Skeletal muscle tissue (tissue), 7 donors: ENCODE data around the genes DES and EPHA4.

GRCh38 chr2:219378473-219378747, 9.3 kb downstream of the DNPEP start:
- PRO-cap, 3 experiments, result peak in 2 of 3 experiments; most common minus-strand start chr2:219378568 (in 1)
- RAMPAGE, long total RNA, result no peak
- RRBS, 2 experiments, result no CpG with 5 or more reads among the region's 5 CpGs

DNA sequence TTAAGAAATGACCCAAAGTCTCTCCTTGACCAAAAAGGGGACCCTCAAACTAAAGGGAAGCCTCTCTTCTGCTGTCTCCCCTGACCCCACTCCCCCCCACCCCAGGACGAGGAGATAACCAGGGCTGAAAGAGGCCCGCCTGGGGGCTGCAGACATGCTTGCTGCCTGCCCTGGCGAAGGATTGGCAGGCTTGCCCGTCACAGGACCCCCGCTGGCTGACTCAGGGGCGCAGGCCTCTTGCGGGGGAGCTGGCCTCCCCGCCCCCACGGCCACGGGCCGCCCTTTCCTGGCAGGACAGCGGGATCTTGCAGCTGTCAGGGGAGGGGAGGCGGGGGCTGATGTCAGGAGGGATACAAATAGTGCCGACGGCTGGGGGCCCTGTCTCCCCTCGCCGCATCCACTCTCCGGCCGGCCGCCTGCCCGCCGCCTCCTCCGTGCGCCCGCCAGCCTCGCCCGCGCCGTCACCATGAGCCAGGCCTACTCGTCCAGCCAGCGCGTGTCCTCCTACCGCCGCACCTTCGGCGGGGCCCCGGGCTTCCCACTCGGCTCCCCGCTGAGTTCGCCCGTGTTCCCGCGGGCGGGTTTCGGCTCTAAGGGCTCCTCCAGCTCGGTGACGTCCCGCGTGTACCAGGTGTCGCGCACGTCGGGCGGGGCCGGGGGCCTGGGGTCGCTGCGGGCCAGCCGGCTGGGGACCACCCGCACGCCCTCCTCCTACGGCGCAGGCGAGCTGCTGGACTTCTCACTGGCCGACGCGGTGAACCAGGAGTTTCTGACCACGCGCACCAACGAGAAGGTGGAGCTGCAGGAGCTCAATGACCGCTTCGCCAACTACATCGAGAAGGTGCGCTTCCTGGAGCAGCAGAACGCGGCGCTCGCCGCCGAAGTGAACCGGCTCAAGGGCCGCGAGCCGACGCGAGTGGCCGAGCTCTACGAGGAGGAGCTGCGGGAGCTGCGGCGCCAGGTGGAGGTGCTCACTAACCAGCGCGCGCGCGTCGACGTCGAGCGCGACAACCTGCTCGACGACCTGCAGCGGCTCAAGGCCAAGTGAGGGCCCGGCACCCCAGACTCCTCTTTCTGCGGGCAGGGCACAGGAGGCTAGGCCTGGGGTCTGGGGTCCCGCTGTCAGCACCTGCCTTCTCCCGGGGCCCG, at the start of gene DES:
TSS of gene DES (plus strand) at position 381 of the 1,149 bp plus-strand sequence.
- PRO-cap, 3 experiments, result peak in 3 of 3 experiments; most common plus-strand start position 381 of the sequence (in 2); most common minus-strand start position 192 of the sequence (in 2)
- RAMPAGE, long total RNA, result no peak
- RRBS, 2 experiments, result 5 to 7% methylated on average over 13 to 20 of the region's 108 CpGs

DNA sequence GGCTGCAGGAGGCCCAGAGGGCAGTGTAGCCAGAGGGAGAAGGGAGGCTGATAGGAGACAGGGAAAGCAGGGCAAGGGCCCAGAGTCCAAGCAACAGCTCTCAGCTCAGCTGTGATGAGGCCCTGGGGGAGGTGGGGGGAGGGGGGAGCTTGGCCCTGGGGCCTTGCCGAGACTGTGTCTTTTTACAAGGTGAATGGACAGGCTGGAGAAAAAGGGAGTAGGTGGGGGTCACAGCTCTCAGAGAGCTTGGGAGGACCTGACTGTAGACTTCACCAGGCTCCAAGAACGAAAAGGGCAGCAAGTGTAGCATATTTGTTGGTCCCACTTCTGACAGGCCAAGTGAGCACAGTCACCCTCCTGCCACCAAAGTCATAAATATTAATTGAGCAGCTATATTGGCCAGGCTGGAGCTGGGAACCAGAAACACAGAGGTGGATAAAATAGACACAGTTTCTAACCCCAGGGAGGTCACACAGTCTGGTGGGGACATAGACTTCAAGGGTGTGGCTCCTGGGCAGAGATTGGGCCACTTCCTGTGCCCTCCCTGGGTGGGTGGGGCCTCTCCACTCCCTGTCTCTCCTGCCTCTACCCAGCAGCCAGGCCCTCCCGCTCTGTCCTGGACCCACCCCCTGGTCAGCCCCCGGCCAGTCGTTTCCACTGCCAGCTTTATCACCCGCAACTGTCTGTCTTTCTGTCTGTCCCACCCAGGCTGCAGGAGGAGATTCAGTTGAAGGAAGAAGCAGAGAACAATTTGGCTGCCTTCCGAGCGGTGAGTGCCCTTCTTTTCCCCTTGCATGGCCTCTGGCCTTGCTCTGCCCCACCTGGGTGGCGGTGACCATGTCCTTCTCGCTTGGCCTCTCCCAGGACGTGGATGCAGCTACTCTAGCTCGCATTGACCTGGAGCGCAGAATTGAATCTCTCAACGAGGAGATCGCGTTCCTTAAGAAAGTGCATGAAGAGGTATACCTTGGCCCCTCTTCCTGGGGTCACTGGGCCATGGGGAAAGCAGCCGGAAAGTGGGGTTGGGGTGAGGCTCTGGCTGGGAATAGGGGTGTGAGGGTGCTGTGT, 1.5 kb downstream of the DES start:
- PRO-cap, 3 experiments, result peak in 2 of 3 experiments; most common plus-strand start position 698 of the sequence (in 2); most common minus-strand start position 509 of the sequence (in 2)
- RAMPAGE, long total RNA, result start-site peak on the plus strand centred at position 732 of the sequence, 76 bp wide, 166 and 115 reads in 2 replicates
- RRBS, 2 experiments, result no CpG with 5 or more reads among the region's 17 CpGs

DNA sequence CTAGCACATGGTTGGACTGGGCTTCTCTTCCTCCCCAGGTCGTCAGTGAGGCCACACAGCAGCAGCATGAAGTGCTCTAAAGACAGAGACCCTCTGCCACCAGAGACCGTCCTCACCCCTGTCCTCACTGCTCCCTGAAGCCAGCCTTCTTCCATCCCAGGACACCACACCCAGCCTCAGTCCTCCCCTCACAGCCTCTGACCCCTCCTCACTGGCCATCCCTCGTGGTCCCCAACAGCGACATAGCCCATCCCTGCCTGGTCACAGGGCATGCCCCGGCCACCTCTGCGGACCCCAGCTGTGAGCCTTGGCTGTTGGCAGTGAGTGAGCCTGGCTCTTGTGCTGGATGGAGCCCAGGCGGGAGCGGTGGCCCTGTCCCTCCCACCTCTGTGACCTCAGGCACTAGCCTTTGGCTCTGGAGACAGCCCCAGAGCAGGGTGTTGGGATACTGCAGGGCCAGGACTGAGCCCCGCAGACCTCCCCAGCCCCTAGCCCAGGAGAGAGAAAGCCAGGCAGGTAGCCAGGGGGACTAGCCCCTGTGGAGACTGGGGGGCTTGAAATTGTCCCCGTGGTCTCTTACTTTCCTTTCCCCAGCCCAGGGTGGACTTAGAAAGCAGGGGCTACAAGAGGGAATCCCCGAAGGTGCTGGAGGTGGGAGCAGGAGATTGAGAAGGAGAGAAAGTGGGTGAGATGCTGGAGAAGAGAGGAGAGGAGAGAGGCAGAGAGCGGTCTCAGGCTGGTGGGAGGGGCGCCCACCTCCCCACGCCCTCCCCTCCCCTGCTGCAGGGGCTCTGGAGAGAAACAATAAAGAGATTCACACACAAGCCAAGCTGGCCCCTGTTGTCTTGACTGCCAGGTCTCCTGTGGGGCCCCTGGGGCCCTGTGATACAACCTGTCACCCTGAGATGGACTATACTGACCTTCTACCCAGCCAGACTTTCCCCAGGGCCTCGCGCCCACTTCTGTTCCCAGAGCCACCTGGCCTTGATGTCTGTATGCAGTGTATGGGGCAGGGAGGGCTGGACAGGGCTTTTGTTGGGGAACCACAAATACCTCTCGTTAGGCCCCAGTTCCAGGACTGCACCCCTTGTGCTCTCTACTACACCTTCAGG, 8.1 kb downstream of the DES start:
- PRO-cap, 3 experiments, result peak in 1 of 3 experiments; most common plus-strand start position 638 of the sequence (in 1)
- RAMPAGE, long total RNA, result start-site peak on the plus strand centred at position 392 of the sequence, 359 bp wide, 1,141 and 989 reads in 2 replicates
- RRBS, 2 experiments, result no CpG with 5 or more reads among the region's 17 CpGs

DNA sequence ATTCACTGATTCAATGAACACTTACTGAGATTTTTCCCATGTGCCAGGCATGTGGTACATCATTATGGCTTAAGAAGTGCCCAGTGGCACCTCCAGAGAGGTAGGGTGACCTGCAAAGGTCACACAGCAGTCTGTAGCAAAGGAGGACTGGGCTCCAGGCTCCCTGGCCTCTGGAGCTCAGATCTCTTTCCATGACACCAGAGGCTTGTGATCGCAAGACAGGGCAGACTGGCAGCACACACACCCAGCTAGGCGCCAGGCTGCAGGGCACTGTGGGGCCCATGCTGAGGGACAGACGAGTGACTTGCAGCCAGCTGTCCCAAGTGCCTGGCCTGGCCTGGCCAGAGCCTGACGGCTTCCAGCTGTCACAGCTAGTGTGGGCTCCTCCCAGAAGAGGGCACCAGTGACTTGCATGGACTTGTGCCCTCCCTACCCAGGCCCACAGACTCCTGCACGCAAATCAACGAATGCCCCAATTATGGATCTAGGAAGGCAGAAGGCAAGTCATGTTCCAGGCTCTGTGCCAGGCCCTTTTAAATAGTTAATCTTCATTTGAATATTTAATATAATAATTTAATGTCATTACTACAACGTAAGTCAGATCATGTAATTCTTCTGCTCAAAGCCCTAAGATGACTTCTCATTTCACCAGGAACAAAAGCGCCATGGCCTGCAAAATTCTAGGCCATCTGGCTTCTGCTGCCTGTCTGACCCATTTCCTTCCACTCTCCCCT, 3.9 kb upstream of the SPEG start:
- PRO-cap, 3 experiments, result no peak in any of the 3 experiments
- RAMPAGE, long total RNA, result no peak
- RRBS, 2 experiments, result no CpG with 5 or more reads among the region's 8 CpGs

GRCh38 chr2:219495501-219495874, 443 bp upstream of the SPEGNB start:
- PRO-cap, 3 experiments, result no peak in any of the 3 experiments
- RAMPAGE, long total RNA, result no peak
- RRBS, 2 experiments, result no CpG with 5 or more reads among the region's 6 CpGs

DNA sequence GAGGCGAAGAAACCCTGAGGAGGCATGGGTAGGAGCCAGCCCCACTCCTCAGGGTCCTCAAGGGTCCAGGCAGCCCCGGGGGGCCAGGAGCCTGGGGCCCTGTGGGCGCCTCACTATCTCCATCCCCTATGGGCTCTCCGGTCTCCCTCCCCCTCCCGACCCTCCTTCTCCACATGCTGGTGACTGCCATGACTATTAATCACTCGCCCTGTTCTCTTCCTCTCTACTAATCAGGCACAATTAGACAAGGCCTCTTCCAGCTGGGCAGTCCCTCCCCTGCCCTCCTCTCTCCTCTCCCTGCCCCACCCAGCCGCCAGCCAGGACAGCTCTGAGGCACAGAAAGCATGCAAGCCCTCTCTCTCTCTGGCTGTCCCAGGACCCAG, 5.7 kb downstream of the ASIC4 start:
- PRO-cap, 3 experiments, result no peak in any of the 3 experiments
- RAMPAGE, long total RNA, result no peak
- RRBS, 2 experiments, result 71 to 77% methylated on average over 3 of the region's 7 CpGs

GRCh38 chr2:219566703-219567214, 4.6 kb downstream of the OBSL1 start:
- PRO-cap, 3 experiments, result no peak in any of the 3 experiments
- RAMPAGE, long total RNA, result no peak
- RRBS, 2 experiments, result 91 to 100% methylated on average over 3 to 5 of the region's 16 CpGs

DNA sequence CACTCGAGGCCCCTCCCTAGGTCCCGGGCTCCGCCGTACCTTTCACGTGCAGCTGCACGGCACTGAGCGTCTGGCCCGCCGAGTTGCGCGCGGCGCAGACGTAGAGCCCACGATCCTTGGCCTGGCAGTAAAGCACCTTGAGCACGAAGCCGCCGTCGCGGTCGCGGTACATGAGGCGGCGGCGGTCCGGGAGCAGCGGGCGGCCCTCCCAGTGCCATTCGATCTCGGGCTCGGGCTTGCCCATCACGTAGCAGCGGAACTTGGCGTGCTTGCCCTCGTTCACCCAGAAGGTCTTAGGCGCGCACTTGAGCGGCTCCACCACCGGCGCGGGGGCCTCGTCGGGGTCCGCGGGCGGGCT, 1.2 kb downstream of the OBSL1 start:
- PRO-cap, 3 experiments, result peak in 1 of 3 experiments; most common plus-strand start position 286 of the sequence (in 1)
- RAMPAGE, long total RNA, result no peak
- RRBS, 2 experiments, result 6% methylated on average over 8 to 15 of the region's 46 CpGs

- PRO-cap, 3 experiments, result no peak in any of the 3 experiments
- RAMPAGE, long total RNA, result no peak
- RRBS, 2 experiments, result no CpG with 5 or more reads among the region's 9 CpGs
These were observed 5.0 kb upstream of the STK11IP start for GRCh38 chr2:219592644-219593134.

DNA sequence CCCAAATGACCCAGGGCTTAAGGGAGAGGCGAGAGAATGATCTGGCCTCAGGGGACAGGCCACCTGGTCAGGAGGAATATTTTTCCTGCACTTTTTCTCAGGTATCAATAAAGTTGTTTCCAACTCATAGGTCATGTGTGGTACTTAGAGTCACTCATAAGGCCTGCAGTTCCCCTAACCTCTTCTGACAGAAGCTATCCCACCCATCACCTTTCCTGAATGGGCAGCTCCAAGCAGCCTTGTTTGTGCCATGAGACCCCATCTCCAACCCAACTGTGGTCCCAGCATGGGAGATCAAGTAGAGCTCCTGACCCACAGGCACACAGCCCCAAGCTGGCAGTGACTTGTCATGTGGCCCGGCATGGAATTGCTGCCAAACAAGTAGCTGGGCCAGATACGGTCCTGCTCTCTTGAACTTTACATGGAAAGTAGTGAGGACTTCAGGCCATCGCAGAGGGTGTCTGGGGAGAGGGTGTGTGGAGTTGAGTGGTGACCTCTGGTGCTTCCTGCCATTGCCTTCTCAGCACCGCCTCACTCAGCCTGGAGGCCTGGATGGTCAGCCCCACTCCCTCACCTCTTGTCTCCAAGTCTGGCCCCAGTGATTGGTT, 11.0 kb upstream of the SLC4A3 start:
- PRO-cap, 3 experiments, result no peak in any of the 3 experiments
- RAMPAGE, long total RNA, result no peak
- RRBS, 2 experiments, result no CpG with 5 or more reads among the region's 5 CpGs

DNA sequence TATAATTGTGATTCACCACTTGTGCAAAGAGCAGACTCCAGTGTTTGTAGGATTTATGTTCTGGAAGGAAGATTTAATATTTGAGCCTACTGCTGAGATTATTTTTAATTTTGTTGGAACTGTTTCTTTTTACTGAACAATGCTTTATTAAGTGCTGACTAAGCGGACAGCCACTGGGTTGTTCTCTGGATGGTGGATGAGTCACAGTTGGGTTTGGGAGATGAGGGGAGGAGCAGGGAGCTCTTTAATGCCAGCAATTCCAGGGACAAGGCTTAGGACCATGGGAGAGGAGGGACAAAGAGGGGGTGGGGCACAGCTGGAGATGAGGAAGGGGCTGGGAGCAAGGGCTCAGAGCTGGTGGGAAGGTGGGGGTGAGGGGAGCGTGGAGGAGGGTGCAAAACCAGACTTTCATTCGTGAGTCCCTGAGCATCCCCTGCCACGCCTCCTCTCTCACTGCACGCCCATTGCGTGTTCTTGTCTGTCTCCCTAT, 18.2 kb downstream of the SLC4A3 start:
- PRO-cap, 3 experiments, result no peak in any of the 3 experiments
- RAMPAGE, long total RNA, result no peak
- RRBS, 2 experiments, result no CpG with 5 or more reads among the region's 6 CpGs

DNA sequence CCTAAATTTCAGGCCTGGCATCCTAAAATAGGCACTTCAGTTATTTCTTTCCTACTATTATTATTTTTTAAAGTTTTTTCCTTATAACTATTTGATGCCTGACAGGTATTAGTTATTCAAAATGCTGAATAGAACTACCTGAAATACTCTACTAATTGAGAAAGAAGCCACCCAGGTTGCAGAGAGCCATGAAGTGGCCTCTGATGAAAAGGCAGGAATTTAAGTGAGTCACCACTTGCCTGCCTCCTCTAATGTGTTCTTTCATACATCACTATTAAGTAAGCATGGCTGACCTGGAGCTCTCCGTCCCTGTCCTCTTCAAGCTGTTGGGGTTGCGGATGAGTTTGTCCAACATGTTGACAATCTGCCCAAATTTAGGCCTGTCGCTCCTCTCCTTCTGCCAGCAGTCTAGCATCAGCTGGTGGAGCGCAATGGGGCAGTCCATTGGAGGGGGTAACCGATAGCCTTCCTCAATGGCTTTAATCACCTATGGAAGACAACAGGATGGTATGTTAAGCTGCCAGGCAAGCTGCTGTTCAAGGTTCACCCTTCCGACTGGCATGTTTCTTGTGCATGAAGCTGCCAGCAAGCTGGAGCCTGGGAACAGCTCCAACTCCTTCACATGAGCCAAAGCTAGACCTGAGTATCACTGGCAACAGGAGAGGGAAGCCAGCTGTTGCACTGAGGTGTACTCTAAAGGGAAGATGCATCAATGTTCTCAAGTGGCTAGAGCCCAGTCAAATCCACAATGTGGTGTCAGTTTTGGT, 142.3 kb downstream of the EPHA4 start:
- PRO-cap, 3 experiments, result no peak in any of the 3 experiments
- RAMPAGE, long total RNA, result no peak
- RRBS, 2 experiments, result no CpG with 5 or more reads among the region's 6 CpGs

DNA sequence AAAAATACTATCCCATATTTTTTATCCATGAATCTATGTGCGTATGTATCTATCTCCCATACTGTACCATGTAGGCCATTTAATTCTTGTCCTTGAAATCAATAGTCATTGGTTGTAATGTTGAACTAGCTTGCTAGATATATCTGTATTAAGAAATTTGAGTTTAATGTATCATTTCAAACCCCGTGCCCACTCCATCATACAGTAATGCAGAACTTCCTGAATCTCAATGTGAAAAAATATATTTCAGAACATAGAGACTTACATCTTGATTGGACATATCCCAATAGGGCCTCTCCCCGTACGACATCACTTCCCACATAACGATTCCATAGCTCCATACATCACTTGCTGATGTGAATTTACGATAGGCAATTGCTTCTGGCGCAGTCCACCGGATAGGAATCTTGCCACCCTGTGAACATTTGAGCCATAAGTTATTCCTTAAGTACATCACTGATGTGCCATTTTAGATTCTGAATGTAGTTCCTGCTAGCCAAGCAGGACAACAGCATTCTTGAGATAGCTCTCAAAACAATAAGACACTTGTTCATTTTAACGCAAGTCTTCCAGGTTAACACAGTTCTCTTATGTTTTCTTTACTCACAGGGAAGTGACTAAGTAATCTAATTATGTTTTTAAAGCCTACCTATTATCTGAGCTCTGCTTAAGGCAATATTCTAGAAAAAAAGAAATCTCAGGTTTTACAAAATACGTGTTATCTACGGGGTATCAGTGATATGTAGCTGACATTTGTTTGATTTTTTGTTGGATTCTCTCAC, 138.0 kb downstream of the EPHA4 start:
- PRO-cap, 3 experiments, result no peak in any of the 3 experiments
- RAMPAGE, long total RNA, result no peak
- RRBS, 2 experiments, result no CpG with 5 or more reads among the region's 11 CpGs

GRCh38 chr2:221455304-221455822, 116.7 kb downstream of the EPHA4 start:
- PRO-cap, 3 experiments, result no peak in any of the 3 experiments
- RAMPAGE, long total RNA, result no peak
- RRBS, 2 experiments, result 86 to 91% methylated on average over 2 of the region's 7 CpGs

GRCh38 chr2:221572063-221572368, at the start of gene EPHA4:
EPHA4 (minus strand) TSS chr2:221572304.
- PRO-cap, 3 experiments, result peak in 3 of 3 experiments; most common minus-strand start chr2:221572296 (in 2)
- RAMPAGE, long total RNA, result no peak
- RRBS, 2 experiments, result 3 to 6% methylated on average over 6 of the region's 24 CpGs

DNA sequence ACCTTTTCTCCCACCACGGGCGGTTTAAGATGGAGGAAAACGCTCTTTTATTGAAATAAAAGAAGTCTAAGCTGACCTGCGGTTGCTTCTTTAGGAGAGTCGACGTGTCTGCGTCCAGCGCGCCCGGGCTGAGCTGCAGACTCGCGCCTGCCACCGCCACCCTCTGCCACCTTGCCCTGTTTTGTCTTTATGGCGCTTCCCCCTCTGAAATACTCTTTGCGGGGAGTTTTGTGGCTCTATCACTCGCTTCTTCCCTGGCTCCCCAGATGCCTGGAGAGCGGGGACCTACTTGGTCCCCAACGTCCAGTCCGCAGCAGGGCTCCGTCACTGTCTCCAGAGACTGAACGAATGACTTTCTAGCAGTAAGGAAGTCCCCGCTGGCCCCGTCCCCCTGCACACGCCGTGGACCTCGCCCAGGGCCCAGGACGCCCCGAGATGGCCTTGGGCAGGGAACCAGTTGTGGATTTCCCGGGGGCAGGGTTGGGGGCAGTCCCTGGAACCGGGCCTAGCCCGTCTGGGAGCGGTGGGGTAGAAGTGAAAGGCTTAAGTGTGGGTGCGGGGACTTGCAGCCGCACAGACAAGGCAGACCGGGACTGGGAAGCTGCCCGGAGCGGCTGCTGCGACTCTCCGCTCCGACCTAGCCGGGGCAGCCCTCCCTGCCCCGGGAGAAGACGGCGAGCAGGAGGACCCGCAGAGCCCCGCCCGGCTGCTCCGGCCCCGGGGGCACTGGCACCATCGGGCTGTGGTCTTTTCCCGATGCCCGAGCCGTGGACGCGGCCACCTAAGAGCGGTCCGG, 741 bp upstream of the EPHA4 start:
- PRO-cap, 3 experiments, result peak in 3 of 3 experiments; most common plus-strand start position 574 of the sequence (in 2); most common minus-strand start position 329 of the sequence (in 2)
- RAMPAGE, long total RNA, result no peak
- RRBS, 2 experiments, result 2% methylated on average over 20 of the region's 57 CpGs

DNA sequence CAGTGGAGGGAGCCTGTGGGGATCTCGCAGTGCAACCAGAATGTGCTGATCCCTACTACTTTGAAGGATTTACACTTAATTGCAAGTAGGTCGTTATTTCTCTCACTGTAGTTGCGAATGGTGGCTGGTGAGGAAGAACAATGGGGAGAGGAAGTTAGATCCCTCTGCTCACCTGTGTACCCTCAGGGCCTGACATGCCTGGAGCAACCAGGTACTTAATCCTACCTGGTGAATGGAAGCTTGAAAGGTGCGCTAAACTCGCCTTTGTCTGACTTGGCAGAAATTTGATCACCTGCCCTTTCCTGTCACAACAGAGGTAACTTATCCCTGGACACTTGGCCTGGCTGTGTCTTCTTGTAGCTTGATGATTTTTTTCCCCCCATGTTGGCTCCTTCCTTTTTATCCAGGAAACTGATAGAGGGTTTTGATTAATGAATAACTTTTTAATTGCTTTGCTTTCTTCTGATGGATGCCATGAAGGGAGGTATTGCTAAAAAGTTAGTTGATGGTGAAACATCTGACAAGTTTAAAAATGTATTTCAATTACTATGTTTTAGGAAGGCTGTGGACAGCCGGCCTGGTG, 9.1 kb downstream of the SGPP2 start:
- PRO-cap, 3 experiments, result no peak in any of the 3 experiments
- RAMPAGE, long total RNA, result no peak
- RRBS, 2 experiments, result no CpG with 5 or more reads among the region's 6 CpGs

DNA sequence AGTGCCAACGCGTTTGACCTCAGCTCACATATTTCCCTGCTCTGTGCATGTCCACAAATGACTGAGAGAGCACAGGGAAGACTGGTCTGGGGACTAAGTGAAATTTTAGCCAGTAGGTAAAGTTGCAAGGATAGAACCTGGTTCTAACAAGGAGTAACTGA, 55.1 kb upstream of the ACSL3 start:
- PRO-cap, 3 experiments, result no peak in any of the 3 experiments
- RAMPAGE, long total RNA, result no peak
- RRBS, 2 experiments, result no CpG with 5 or more reads among the region's 2 CpGs

DNA sequence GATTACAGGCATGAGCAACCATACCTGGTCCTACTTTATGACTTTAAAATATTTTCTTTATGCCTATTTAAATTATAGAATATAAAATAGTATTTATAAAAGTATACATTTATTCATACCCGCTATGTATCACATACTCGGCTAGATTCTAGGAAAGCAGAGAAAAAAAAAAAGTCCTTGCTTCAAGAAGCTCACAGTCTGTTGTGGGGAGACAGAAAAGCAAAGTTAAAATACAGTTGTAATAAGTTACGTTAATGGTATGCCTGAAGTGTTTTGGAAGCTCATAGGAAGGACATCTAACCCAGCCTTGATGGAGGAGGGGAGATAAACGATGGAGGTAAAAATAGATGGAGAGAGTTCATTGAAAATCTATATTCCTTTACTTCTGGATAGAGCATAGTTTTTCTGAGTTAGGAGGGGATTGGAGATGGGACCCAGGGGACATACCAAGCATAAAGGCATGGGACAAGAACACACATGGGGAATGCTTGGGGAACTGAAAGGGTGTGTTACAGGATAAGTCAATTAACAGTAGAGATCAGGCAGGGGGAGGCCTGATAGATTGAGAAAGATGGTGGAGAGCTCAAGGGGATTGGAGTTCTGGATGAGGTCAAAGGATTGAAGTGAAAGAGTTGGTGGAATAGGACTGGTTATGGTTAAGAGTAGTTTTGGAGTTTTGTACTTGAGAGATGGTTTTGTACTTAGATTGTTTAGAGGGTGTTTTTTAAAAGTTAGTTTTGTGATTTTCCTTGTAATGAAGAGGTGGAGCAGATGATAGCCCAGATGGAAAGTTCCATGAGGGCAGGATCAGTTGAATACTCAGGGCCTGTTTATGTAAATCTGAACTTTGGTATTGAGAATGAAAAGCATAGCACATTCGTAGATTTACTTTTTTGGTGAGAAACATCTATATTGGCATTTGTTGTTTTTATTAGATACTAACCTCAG, 16.0 kb downstream of the ACSL3 start:
- PRO-cap, 3 experiments, result no peak in any of the 3 experiments
- RAMPAGE, long total RNA, result no peak
- RRBS, 2 experiments, result no CpG with 5 or more reads among the region's 5 CpGs